ENCODE measurements around the gene PCED1A.

DNA sequence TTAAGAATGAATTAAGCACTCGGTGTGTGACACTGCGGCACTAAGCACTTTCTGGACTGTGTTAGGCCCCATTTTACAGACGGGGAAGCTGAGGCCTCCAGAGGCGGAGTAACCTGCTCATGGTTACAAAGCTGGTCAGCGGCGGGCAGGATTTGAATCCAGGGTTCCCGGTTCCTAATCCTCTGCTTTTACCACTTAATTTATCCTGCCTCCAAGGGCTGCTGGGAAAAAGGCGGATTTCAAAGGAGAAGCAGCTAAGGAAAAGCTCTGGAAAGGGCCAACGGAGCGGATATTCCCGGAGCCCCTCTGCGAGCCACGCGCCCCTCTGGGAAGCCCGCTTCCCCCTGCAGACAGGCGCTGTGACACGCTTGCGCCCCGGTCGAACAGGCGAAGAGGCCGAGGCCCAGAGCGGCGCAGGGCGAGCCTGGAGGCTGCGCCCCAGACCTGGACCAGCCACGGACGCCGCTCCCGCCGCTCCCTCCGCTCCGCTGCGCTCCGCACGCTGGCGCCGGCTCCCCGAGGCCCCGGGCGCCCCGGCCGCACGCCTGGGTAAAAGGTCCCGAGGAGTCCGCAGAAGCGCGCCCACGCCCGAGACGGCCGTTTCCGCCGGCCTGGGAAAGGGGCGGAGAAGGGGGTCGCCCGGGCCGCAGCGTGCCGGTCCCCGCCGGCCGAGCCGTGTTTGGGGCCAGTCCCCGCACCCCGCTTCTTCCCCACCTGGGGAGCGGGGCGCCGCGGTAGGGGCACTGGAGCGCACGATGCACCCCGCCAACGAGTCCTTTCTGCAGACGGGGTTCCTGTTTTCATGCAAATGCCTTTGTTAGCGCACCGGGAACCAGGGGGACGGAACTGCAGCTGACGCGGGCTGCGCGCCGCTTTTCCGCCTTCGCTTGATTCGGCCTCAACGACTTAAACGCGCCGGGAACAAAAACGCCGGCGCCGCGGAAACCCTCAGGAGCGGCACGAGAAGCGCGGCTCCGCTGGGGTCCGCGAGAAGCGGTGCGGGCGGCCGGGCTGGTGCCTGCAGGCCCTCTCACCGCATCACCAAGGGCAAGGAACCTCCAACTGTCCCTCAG is 92.0 kb upstream of the SIRPA start:
- RRBS: 9% methylated on average over 43 of the region's 107 CpGs

GRCh38 chr20:1810492-1811664 is 84.3 kb upstream of the SIRPA start:
- RRBS: no CpG with 5 or more reads among the region's 15 CpGs

DNA sequence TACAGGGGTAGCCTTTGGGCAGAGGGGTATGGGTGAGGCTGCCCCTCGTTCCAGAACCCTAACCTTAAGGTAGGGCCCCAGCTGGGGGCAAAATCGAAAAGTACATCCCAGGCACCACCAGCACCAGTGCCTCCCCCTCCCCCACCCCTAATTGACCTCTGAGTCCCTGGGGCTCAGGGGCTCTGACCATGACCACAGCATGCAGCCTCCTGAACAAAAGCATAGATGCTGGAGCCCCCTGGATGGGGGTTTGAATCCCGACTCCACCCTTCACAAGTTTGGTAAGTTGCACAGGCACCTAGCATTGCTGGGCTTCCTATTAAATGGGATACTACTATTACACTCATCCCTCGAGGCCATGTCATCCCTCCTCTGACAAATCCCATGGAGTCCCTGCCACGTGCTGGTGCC is 15.4 kb upstream of the SIRPA start:
- RRBS: no CpG with 5 or more reads among the region's 5 CpGs

GRCh38 chr20:1911956-1913012 is 17.1 kb downstream of the SIRPA start:
- RRBS: 74% methylated on average over 3 of the region's 25 CpGs

DNA sequence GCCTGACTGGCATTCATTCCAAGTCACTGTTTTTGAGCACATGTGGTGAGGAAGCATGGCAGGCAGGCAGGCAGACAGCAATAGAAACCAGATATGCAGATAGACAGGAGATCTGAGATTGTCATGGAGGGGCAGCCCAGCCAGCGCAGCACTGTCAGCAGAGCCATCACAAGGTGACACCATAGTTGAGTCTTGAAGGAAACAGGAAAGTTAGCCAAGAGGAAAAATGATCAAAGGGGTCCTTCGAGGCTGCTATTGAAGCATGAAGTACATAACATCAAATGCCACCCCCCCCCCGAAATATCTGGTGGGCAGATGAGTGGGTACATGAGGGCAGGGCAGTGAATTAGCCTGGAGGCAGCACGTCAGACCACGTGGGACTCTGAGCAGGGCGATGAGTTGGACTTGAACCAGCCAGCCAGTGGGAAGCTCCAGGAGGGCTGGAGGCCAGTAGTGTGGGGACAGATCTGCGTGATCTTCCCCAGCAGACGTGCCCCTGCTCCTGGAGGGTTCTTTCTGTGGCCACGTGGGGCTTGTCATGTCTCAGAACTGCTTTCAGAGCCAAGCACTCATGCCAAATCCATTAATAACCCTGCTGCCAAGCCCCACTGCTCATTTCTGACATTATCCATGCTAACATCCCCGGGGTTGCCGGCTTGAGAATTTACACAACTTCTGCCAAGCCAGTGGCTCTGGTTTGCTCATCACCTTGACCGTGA is 38.1 kb downstream of the SIRPA start:
- RRBS: no CpG with 5 or more reads among the region's 12 CpGs

- RRBS: no CpG with 5 or more reads among the region's 17 CpGs
Observed at GRCh38 chr20:2147649-2148394, 46.2 kb downstream of the STK35 start.

DNA sequence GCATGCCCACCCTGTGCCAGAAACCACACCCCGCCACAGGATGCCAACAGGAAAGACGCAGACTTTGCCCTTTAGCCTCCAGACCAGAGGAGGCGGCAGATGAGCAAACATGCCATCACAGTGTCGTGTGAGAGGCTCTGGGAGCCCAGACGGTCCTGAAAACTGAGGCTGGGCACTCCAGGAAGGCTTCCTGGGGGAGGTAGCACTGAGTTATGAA is 34.7 kb upstream of the TGM3 start:
- RRBS: no CpG with 5 or more reads among the region's 5 CpGs

DNA sequence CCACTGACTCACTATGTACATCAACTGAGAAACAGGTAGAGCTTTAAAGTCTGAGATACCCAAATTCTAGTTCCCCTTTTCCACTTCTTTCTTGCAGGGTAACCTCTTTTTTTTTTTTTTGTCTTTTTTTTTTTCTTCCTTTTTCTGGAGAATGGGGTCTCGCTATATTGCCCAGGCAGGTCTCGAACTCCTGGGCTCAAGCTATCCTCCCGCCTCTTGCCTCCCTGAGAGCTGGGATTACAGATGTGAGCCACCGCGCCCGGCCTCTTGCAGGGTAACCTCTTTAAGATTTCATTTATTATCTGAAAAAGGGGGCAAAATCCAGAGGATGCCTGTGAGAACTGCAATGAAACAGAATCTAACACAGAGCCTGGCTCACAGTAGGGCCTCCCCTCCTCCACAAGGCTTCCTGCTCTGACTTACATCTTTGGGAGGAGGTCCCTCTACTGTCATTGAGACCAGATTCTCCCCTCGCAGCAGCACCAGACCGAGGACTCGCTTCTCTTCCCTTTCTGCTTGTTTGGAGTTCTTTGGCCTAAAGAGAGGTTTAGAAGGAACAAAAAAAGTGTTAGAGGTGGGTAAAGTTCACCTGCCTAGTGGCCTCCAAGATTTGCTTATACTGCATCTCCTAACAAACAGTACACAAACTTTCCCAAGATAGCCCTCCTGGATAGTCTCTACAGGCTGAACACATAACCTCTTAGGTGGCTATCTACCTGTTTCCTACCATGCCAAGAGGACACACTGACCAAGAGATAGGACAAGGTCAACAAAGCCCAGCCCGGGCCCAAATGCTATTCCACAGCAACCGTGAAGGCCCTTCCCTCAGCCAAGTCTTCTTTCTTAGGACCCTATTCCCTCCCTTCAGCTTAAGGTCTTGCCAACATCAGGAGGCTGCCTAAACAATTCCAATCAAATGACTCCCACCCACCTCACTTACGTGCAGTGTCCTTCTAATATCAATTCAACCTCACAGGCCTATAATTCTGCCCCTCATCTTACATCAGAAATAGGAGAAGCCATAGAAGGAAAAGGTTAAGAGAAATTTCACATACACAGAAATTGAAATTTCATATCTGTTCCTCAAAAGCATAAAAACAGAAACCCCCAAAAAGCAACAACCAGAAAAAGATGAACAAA is 4.9 kb downstream of the SNRPB start:
- RRBS: no CpG with 5 or more reads among the region's 12 CpGs

DNA sequence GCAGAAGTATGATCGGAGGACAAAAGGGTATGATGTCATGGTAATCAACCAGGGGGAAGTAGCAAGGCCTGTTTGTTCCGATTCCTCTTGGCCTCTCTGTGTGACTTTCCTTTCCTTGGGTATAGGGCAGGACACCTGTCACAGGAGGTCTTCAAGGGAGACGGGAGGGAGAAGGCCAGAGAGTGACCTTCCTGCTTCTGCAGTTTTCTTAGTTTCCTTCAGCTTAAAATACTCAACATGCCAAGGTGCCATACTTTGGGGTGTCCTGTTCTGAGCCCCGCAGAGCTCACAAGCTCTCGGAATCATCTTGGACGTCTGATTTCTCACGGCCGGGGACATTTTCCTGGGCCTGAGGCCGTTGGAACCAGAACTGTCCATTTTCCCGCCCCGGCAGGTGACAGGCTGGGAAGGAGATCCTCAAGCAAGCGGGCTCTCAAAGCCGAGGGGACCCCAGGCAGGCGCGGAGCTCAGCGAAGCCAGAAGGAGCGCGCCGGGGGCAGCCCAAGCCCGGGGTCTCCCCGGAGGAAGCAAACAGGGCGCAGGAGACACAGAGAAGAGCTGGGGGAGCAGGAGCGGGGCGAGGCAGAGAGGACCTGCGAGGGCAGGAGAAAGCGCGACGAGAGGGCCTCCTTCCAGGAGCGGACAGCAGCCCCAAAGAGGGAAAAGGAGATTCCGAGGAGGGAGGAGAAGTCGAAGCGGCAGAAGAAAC is 21.8 kb downstream of the TMC2 start:
- RRBS: 39% methylated on average over 4 of the region's 32 CpGs

DNA sequence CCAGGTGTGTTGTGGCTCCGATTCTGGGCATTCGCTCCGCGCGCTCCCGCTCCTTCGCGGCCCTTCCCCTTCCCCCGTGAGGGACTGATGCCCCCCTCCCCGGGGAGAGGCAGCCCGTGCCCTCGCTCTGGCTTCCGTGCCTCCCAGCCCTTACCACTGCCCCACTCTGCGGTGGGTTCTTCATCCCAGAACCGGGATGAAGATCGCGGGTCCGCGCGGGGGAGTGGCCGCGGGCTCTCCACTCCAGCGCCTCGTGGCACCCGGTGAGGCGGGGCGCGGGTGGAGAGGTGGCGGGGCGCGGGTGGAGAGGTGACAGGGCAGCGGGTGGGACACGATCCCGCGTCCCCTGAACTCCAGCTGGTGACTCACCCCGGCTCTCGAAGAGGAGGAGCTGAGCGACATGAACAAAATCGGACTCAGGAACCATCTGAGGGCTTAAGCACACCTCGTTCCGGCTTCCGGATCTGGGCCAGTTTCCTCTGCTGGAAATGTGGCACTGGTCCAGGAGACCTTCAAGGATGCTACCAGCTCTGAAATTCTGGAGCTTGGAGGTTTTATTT is 22.5 kb downstream of the TMC2 start:
- RRBS: 64% methylated on average over 20 of the region's 42 CpGs

DNA sequence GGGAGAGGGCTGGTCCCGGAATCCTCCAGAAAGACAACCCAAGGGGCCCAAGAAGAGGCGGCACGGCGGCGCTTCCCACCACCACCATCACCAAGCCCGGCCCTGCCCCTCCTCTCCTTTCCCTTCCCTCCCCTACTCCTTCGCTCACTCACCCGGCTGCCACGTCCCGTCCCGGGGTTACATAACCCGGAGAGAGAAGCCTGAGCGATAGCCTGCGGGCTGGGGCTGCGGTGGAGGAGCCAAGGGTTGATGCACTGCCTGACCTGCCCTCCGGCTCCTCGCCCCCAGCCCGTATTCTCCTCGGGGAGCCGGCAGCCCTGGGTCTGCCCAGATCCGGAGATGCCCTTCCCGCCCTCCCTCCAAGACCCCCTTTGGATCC is 4.5 kb upstream of the CPXM1 start:
- RRBS: 43% methylated on average over 14 of the region's 22 CpGs

DNA sequence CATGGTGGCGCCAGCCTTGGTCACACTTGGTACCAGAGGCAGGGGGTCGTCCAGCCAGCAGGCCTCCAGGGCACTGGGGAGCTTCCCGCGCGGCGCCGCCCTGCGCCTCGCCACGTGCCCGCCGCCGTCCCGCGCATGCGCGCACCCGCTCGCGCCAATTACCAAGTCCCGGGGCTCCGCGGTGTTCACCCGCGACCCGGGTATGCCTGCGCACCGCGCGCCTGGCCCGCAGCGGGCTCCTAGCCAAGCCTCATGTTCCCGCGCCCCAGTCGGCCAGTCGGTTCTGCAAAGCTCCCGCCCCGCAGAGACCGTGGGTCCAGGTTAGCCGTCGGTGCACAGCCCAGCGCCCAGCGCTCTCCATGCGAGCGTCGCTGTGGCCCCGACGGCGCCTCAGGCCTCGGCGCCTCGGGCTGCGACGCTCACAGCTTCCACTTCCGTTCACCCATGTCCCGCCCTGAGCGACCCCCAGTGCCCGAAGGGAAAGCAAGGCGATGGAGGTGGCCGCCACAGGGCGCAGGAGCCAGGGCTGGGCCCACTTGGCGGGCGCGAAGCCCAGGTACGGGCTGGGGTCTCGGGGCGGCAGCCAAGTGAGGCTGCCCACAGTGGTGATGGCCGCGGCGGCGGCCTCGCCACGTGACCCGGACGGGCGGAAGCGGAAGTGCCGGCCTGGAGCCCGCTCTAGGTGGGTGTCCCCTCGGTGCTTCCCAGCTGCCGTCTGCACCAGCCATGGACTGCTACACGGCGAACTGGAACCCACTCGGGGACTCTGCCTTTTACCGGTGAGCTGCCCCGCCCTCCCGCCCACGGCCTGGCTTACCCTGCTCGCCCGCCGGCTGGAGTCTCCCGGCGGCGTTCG is at the start of gene PCED1A:
Gene PCED1A, minus strand, starts transcription at position 607 of the 856 bp plus-strand sequence.
- RRBS: 3% methylated on average over 8 of the region's 95 CpGs

GRCh38 chr20:2957831-2958385 is 84.6 kb downstream of the PTPRA start:
- RRBS: no CpG with 5 or more reads among the region's 4 CpGs

GRCh38 chr20:3163707-3164446 is 4.2 kb upstream of the FASTKD5 start:
- RRBS: no CpG with 5 or more reads among the region's 8 CpGs

DNA sequence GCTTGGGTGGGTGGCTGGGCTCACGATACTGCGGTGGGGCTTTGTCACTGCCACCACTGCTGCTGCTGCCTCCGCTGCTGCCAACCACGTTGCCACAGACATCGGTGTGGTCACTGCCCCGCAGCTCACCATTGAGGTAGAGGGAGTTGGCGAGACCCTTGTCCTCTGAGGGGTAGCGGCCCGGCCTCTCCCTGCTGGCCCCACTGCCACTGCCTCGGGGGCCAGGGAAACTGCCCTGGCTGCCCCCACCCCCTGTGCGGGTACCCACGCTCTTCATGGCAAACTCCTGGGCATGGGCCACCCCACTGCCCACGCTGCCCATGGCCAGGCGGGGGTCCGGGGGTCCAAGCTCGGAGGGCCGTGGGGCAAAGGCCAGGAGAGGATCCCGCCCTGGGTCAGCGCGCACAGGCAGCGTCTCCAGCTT is 6.6 kb downstream of the LZTS3 start:
- RRBS: no CpG with 5 or more reads among the region's 21 CpGs

DNA sequence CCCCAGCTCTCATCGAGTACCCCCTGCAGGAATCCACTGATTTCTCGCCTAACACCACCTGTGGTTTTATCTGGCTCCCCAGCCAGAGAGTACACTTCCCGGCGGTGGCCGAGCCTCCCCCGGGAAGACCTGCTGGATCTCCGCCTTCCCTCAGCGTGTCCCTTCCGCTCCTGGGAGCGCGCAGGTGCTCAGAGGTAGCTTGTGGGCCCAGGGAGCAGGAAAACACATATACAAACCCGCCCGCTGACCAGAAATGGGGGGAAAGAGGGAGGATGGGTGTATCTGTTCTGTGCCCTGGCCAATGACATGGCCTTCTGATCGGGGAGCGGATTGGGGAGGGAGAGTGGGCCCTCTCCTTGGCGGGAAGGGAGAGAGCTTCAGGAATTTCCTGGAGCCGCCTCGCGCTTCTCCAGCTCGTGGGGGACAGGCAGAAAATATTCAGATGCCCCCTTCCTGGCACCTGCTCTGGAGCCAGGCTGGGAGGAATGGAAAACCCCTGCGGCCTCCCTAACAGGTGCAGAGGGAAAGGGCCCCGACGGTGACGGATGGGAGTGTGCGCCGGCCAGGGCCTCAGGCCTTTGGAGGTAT is 692 bp downstream of the DDRGK1 start:
- RRBS: no CpG with 5 or more reads among the region's 26 CpGs

DNA sequence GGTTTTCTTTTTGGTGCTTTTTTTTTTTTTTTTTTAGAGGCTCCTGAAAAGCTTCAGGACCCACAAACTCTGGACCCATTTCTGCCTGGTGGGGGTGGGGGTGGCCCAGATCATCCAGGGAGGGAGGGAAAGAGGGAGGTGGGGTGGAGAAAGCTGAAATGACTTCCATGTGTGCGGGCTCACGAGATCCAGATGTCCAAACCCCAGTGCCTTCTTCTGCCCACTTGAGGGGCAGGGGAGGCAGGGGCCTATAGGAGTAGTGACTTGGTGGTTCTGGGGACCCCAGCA is 2.7 kb downstream of the ADAM33 start:
- RRBS: no CpG with 5 or more reads among the region's 2 CpGs

DNA sequence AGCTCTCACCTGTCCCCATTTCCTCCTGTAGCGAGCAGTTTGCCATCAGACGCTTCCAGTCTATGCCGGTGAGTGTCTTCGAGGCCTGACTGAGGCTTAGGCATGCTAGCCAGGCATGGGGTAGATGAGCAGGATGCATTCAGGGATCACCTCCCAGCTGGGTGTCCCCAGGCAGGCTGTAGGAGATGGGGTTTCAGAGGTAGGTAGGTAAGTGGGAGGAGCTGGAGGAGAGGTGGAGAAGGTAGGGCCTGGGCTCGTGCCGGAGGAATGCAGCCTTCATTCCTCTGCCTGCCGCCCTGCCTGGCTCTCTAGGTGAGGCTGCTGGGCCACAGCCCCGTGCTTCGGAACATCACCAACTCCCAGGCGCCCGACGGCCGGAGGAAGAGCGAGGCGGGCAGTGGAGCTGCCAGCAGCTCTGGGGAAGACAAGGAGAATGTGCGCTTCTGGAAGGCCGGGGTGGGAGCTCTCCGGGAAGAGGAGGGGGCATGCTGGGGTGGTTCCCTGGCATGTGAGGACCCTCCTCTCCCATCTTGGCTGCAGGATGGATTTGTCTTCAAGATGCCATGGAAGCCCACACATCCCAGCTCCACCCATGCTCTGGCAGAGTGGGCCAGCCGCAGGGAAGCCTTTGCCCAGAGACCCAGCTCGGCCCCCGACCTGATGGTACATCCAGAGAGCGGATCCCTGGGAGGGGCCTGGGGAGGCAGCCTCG is 4.5 kb downstream of the CDC25B start:
- RRBS: 96% methylated on average over 3 of the region's 23 CpGs

DNA sequence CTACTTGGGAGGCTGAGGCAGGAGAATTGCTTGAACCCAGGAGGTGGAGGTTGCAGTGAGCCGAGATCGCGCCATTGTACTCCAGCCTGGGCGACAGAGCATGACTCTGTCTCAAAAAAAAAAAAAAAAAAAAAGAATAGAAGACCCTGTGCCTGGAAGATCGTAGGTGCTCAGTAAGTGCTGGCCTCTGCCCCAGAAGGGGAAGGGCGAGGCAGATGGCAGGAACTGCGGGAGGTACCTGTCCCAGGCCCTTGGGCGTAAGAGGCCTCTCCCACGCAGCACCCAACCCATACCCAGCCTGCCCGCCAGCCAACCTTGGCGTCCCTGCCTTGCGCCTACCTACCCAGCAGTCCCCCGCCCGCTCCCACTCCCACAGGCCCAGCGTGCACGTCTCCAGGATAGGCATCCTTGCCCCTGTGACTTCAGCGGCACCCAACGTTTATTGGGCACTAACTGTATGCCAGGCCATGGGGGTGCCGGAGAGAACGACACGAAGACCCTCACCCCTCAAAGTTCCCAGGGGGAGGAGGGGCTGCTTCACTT is 558 bp upstream of the MAVS start:
- RRBS: no CpG with 5 or more reads among the region's 21 CpGs

DNA sequence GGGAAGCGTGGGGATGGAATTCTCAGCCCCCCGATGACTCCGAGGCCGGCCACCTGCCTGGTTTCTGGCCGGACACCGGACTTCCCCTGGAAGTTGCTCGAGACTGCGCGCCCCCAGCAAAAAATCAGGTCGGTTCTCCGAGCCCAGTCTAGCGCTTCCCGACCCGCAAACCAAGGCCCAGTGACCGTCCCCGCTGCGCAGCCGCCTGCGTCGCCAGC is 177 bp upstream of the MAVS start:
- RRBS: no CpG with 5 or more reads among the region's 20 CpGs